Skeletal muscle satellite cell (primary cell): ENCODE measurements around a stretch of chr6.

DNA sequence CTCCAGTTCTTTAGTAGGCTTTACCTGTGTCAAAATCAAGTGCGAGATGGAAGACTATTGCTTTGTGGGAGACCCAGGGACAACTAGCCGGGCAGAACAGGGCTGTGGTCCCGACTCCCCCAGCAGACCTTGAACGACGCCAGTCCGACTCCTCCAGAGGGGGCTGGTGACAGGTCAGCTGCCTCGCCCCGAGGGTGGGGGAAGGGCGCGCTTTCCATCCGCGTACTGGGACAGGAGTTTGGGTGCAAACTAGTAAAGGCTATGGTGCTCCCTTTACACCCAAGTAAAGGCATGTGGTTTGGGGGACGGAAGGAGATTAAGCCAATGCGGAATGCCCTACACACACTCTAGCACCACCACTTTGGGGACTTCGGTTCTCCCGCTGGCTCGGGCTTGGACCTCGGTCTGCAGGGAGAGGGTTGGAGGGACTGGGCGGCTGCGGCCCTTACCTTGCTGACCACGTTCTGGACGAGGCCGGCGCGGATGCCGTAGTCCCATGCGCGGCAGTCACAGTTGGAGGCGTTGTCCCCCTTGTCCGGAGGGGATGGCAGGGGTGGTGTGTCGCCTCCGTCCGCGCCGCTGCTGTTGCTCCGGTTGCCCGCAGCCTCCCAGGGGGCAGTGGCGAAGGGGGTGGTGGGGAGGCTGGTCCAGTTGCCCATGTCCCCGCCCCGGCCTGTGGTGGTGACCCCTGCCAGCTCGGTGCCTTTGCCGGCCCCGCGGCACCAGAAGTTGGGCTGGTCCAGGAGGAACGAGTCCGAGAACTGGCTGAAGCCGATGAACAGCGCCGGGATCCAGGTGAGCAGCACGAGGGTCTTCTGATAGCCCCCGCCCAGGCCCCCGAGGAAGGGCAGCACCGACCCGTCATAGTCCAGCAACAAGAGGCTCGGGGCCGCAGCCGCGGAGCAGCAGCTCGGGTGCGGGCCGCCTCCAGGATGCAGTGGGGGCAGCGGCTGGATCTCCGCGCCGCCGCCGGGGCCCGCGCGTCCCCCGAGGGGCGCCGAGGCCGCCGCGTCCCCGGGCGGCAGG, 1.1 kb downstream of the SLC22A23 start:
- CAGE, long polyA plus RNA, result no peak

DNA sequence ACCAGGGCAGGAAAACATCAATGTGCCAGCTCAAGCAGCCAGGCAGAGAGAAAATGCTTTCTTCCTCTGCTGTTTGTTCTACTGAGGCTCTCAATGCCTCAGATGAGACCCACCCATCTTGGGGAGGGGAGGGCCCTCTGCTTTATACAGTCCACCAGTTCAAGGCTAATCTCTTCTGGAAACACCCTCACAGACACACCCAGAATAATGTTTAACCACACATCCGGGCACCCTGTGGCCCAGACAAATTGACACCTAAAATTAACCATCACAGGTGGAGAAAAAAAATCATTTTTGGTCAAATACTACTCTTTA, 89.3 kb upstream of the SLC22A23 start:
- CAGE, long polyA plus RNA, result no peak

DNA sequence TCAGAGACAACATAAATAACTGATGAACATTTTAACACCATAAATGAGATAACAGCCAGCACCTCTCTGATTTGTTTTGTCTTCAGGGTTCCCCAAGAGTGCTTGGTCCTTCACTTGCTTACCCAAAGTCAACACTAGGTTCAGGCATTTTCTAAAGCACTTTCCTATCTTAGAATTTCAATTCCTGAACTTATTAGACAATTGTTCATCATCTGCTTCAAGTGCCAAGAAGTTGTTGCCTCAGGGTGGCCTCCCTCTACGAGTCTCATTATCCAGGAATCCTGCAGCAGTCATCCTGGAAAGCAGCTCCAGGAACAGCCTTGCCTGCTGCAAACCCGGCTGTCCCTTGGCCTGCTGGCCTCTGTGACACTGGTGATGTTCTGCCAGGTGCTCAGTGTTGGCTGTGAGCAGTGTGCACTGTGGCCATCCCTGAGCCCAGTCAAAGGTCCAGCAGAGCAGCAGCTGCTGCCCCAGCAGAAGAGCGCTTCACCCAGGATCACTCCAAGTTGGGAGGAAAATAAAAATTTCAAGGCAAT, 7.6 kb upstream of the FAM50B start:
- CAGE, long polyA plus RNA, result no peak

DNA sequence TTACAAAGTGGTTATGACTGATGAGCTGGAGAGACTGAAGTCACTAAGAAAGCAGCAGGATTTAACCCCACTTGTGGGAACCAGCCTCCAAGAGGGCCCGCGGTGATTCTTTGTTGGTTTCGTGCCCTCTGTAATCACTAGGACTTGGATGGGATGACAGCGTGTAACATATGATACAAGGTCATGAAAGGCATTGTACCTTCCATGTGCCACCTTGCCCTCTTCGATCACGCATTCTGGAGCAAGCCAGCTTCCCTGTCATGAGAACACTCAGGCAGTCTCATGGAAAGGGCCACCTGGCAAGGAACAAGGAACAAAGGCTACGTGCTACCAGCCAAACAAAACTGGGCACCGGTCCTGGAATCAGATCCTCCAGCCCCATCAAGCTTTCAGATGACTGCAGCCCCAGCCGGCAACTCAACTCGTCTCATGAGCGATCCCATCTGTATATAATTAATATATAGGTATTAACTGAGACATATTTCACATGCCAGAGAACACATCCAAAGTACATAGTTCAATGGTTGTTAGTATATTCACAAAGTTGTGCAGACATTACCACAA, 8.7 kb downstream of the FAM50B start:
- CAGE, long polyA plus RNA, result no peak

DNA sequence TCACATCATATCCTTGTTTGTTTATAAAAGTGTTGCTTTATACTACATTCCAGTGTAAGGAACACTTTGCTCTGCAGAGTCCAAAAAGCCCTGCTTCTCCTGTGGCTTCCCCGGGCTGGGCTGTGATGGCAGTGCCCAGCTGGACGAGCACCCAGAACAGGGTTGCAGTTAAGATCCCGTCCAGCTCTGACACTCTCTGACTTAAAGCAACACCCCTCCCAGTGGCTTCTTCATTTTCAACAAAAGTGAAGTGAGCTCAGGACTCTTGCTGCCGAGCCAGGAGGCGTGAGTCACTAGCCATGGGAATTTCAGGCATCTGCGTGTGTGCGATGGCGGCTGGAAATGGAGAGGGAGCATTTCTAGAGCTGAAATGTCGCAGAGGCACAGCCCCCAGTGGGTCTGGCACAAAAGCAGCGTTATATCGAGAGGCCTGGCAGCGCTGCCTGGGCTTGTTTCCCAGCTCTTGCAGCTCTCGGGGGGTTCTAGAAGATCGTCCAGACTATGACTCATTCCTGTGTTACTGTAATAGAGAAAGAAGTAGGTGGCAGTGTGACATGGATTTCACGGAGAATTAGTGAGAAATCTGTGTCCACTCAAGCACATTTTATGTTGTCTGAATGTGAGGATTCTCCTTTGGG, 216.5 kb upstream of the ECI2 start:
- CAGE, long polyA plus RNA, result no peak

DNA sequence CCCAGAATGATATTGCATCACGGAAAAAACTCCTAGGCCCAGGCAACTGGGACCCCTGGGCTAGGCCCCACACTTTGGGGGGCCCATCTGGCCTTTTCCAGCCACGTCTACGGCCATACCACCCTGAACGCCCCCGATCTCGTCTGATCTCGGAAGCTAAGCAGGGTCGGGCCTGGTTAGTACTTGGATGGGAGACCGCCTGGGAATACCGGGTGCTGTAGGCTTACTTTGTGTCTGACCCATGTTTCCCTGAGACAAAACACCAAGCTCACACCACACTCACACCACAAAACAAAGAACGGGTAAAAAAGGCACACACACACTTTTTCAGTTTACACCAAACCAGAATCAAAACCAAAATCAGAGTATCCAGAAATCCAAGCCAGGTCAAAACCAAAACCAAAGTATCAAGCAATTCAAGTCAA, 292.5 kb upstream of the ECI2 start:
- CAGE, long polyA plus RNA, result no peak

GRCh38 chr6:4606863-4607916, 169.0 kb upstream of the CDYL start:
- CAGE, long polyA plus RNA, result no peak

GRCh38 chr6:4724662-4725286, 51.4 kb upstream of the CDYL start:
- CAGE, long polyA plus RNA, result no peak

GRCh38 chr6:4781992-4782298, 5.7 kb downstream of the CDYL start:
- CAGE, long polyA plus RNA, result no peak

DNA sequence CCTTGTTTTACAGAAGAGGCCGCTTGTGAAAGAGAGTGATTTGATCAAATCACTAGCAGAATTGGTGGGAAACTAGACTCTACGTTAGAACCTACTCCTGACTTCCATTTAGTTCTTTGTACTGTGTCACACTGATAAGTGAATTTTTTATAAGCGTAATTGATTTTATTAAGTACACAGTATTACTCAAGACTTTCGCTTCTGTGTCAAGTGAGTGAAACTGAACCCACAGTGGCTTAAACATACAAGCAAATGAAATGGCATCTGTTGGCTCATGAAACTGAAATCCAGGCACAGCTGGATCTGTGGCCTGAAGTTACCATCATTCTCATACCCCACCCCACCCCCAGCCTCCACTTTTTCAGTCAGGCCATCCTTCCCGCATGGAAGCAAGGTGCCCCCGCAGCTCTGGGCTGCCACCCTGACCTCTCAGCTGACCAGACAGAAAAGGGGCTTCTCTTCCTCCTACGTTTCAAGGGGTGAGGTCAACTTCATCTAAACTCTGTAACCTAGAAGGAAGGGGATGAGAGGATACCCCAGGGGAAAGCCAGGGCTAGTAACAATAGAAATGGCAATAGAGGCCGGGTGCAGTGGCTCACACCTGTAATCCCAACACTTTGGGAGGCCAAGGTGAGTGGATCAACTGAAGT, 102.2 kb downstream of the RPP40 start:
- CAGE, long polyA plus RNA, result no peak

GRCh38 chr6:5057139-5057488, 28.0 kb upstream of the PPP1R3G start:
- CAGE, long polyA plus RNA, result no peak

GRCh38 chr6:5096442-5096932, 11.3 kb downstream of the PPP1R3G start:
- CAGE, long polyA plus RNA, result no peak

DNA sequence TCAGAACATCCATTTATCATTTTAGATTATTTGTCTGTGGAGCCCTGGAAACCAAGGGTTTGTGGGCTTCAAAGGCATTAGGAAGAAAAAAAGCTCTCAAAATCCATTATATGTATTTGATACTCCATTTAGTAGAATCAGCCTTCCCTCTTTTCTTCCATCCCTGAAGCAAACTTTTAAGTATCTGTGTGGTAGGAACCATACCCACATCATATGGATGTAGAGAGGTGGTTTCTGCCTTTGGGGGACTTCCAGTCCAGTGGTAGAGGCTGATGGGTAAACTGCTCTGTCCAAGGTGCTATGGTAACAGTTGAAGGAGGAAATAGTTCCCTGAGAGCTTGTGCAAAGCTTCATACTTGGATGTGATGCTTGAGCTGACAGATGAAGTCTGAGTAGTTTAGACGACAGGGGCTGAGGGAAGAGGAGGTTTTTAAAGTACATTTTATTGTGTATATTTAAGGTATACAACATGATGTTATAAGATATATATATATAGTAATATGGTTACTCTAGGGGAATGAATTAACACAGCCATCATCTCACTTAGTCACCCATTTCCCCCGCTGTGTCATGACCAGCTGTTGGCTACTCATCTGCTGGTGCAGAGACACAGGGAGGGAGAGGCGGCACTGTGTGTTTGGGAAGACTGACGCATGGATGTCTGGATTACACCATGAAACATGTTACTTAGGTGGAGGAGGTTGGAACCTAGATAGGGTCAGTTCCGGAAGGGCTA, 185.1 kb downstream of the FARS2 start:
- CAGE, long polyA plus RNA, result no peak

DNA sequence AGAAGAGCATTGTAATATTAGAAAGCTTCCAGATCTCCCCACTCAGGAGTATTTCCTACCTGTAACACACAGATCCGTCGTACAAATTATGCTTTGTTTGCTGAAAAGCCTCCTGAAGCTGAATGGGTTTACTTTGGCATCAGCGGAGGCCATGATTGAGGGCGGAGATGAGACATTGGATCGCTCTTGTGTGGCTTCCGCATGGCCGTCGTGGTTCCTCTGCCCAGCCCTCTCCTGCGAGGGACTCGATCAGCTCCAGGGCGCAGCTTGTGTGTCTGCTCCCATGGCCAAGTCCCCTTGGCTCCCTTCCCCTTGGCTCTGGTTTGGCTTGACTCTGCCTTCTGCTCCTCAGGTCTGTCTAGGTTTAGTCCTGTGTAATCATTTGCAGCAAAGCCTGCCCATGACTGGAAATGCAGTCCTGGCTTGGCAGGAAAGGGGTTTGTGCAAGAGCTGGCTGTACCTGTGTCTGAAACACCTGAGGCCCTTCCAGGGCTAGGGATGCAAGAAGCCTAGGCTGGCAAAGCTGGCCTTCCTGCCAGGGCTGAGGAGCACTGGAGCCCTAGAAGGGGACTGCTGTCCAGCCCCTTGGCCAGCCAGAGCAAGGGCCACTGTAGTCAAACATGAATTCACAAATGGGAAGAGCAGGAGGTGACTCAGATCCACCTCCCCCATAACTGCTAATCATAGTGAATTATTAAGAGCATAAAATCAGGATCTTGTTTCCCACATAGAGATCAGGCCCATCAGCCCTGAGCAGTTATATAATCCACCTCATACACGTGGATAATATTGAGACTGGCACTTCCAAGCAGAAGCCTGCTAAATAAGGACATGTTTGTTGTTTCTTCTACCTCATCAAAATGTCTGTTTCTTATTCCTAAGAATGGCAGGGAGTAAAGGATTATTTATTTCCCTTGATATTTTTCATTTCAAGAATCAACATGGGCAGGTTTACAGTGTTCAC, 196.8 kb downstream of the FARS2 start:
- CAGE, long polyA plus RNA, result no peak

DNA sequence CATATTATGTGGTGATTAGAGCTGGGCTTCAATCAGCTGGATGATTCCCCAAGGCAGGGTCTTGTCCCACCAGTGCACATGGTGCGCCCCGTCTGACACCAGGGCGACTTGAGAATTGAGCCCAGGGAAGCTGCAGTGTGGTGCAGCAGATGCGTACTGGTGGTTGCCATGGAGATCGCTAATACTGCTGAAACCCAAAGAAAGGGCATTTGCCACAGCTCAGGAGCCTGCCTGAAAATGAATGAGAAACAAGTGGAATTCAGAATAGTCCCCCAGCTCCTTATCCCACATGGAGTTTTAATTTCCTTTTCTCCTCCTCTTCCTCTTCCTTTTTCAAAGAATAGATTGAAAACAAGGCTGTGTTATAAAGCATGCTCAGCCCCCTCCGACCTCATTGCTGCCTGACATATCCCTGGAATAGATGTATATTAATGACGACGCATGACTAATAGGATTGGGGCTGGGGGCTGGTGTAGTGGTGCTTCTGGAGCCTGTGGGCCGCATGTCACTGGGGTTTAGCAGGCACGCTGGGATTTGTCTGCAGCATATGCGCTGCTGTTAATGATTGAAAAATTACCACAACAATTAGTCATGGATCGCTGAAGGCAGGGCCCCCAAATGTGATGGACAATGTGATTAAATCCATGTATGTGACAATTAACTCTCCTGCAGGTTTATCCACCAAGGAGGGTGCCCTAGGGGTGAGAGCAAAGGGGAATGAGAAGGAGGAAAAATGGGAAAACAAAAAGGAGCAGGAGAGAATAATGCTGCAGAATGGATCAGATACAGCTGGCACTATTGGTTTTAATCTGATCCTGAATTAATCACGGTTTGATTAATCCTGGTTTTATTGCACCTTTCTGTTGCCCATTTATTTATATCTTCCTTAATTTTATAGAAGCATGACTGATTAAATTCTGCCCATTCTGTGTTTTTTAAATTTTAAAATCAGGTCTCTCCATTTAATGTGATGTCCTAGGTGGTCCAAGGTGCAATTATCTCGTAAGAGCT, 210.7 kb downstream of the FARS2 start:
- CAGE, long polyA plus RNA, result no peak

DNA sequence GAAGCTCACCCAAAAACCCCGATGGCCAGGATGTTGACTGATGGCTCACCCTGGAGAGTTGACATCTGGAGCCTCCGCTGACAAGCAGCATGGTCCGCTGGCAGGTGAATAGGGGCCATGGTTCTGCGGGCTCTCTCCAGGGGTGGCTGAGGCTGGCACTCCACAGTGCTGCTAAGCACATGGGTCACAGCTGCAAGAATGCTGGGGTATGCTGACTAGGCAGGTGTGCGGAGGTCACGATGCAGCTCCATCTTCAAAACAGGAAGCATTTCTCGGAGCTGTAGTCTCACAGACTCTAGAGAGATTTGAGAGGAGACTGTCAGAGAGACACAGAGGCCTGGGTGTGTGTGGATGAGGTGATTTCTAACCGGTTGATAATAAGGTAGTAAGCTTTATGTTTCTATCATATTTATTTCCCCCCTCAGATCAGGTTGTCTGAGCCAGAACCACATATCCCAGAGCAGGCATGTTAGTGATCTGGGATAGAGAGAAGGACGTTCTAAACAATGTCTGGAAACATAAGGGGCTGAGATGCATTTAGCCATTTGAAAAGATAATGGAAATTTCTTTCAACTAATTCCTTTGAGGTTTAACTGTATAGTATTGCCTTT, 341.5 kb downstream of the NRN1 start:
- CAGE, long polyA plus RNA, result no peak

- CAGE, long polyA plus RNA, result no peak
Observed at GRCh38 chr6:5892057-5892796, 114.5 kb downstream of the NRN1 start.

DNA sequence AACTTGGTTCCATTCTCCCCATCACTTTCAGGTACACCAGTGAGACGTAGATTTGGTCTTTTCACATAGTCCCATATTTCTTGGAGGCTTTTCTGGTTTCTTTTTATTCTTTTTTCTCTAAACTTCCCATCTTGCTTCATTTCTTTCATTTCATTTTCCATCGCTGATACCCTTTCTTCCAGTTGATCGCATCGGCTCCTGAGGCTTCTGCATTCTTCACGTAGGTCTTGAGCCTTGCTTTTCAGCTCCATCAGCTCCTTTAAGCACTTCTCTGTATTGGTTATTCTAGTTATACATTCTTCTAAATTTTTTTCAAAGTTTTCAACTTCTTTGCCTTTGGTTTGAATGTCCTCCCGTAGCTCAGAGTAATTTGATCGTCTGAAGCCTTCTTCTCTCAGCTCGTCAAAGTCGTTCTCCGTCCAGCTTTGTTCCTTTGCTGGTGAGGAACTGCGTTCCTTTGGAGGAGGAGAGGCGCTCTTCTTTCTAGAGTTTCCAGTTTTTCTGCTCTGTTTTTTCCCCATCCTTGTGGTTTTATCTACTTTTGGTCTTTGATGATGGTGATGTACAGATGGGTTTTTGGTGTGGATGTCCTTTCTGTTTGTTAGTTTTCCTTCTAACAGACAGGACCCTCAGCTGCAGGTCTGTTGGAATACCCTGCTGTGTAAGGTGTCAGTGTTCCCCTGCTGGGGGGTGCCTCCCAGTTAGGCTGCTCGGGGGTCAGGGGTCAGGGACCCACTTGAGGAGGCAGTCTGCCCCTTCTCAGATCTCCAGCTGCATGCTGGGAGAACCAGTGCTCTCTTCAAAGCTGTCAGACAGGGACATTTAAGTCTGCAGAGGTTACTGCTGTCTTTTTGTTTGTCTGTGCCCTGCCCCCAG, 130.4 kb downstream of the F13A1 start:
- CAGE, long polyA plus RNA, result no peak

DNA sequence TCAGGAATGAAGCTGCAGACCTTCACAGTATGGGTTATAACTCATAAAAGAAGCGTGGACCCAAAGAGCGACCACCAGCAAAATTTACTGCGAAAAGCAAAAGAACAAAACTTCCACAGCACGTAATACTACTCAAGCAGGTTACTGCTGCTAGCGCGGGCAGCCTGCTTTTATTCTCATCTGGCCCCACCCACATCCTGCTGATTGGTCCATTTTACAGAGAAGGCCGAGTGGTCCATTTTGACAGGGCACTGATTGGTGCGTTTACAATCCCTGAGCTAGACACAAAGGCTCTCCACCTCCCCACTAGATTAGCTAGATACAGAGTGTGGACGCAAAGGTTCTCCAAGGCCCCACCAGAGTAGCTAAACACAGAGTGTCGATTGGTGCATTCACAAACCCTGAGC, 17.4 kb downstream of the LY86 start:
- CAGE, long polyA plus RNA, result no peak

DNA sequence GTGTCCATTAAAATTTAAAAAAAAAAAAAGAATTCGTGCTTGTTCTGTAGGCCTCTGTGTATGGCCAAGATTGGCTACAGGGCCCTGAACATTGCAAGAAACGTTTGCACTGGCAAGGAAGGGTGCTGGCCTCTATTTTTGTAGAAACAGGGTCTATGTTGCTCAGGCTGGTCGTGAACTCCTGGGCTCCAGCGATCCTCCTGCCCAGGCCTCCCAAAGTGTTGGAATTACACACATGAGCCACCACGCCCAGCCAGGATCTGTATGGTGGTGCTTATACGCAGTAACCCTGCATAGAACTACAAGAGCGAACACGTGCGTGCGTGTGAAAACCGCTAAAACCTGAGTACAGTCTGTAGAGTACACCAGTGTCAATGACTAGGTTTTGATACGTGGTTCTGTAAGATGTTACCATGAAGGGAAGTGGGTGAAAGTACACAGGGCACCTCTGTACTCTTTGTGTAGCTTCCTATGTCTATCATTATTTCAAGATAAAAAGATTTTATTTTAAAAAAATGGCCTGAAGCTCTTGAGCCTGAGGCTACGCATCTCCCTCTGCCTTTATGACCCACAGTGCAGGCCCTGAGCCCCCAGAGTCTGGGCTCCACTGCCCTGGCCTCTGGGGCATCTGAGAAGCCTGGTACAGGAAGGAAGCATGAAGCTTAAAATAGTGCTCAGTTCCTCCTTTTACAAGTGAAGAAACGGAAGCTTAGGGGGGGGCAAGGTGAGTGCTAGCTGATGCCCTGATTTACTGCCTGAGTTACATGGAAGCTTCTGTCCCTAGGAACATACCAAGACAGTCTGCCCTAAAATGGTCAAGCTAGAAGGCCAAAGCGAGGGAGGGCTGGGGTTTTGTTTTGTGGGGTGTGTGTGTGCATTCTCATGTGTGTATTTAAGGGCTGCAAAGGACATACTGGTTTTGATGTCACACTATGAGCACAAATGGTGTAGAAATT, 21.6 kb downstream of the LY86 start:
- CAGE, long polyA plus RNA, result no peak